Peripheral blood mononuclear cell (primary cell): ENCODE measurements around a stretch of chr15.

- PRO-cap, 8 experiments, result no peak in any of the 8 experiments
Observed at GRCh38 chr15:101313886-101314097, 18.7 kb upstream of the SNRPA1 start.

DNA sequence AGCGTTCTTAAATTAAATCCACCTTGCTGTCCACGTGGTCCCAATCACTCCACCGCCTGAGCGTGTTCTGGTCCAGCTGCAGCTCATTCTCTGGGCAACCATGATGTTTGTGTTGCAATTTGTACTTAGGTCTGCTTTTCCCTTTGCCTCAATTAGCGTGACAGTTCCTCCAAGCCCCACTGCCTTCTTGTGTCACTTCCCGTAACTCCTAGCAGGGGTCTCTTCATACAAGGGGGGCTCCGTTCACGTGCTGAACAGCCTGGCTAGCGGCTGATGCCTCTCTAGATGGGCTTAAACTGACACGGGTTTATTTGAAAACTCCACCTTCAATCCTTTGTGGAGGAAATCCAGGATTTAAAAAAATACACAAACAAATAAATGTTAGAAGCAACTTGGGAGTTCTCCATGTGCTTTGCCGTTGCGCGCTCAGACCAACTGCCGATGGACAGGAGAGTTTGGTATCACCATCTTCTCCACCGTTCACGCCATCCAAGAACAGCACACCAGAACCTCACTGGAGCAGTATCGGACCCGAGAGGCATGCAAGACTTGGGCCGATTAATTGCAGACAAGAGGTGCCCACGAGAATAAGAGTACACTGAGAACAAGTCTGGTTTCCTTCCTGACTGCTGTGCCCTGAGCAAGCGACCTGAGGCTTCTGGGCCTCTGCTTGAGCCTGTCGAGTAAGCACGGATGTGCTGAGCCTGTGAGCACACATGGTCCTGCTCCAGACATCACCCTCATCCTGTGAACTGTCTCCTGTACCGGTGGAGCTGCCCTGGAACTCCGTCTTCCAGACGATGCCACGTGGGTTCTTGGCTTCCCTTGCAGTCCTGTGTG is 34.0 kb upstream of the SNRPA1 start:
- PRO-cap, 8 experiments, result no peak in any of the 8 experiments

GRCh38 chr15:101408056-101408624 is 81.4 kb downstream of the PCSK6 start:
- PRO-cap, 8 experiments, result no peak in any of the 8 experiments

DNA sequence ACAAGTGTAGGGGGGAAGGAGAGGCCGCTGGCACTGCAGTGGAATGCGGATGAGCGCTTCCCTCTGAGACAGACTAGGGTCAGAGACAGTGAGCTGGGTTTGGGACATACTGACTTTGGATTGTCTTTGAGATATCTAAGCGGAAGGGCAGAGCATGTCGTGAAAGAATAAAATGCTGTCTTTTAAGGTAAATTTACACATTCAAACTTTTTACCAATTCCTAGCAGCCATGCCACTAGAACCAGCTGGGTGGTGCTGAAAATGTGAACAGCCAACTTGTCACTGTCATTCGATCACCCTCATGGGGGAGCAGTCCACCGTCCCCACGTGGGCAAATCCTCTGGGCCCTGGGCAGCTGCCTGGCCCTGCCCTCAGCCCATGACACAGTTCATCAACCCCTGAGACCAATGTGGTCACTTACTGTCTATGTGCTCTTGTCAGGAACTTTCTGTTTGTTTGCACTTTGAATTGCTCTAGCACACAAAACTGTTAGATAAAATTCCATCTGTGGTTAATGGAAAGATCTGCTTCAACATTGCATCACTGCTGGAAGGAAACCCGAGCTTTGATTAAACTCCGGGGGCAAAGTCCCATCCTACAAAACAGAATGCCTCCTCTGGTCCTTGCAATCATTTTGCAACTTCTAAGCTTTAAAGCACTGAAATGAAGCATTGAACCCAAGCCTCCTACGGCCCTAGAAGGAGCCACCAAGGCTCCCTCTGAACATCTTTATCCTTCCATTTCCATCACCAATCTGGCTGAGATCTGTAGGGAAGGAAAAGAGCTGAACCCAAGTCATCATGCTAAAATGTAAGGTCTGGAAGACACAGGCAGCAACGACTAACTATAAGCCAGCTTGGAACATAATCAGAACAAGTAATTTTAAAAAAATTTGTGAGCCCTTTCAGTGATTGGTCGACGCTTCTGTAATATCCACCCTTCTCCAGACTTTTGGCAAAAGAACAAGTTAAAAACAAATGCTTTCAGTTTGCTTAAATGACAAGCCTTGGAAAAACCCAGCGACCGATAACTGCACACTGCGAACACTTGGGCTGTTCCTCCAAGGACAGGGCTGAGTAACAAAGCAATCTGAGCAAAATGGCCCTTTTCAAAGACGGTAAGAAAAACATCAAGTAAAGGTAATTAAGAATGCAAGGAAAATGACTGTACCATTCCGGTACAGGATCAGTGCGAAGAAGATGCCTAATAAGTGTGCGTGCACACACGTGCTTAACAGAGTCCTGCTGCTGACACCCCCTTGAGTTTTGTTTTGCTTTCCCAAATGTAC is 49.9 kb downstream of the PCSK6 start:
- PRO-cap, 8 experiments, result no peak in any of the 8 experiments

GRCh38 chr15:101496532-101497137 is 7.1 kb upstream of the PCSK6 start:
- PRO-cap, 8 experiments, result no peak in any of the 8 experiments

DNA sequence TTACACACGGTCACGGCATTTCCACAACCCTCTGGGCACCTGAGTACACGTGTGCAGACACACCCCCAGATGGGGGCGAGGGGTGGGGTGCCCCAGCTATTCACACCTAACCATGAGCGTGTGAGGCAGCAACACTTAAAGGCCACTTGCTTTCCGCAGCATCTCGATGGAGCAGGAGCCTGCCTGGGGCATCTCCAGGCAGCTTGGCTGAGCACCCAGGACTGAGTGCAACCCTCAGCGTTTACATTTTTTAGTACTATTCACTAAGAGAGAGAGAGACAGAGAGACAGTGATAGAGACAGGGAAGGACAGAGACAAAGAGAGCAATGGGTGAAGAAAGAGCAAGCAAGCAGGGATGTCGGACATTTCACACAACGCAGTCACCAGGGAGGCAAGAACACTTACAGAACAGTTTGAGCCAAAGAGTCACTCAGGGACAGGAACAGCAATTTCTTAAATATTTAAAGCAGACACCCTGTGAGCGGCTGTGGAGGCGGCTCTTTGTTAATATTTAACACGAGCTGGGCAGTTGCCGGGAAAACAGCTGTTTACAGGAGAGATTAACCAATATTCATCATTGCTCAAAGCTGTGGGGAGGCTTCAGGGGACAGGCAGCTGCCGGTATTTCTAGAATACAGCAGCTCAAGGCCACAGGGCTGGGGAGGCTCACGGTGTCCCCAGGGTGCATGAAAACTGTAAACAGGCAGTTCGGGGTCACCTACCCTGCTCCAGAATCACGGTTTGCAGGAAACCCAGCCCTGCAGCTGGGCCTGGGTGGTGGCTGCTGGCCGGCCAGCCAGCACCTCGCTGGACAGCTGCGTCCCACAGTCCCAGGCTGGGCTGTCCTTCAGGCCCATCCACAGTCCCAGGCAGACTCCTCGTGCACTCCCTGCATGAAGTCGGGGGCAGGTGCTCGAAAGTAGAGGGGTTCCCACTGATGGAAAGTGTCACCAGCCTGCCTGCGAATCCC is 38.7 kb upstream of the PCSK6 start:
- PRO-cap, 8 experiments, result no peak in any of the 8 experiments